ENCODE data around the genes PDRG1 and TM9SF4.

GRCh38 chr20:30282829-30283272 is 974.6 kb upstream of the DEFB115 start:
- RRBS: no CpG with 5 or more reads among the region's 12 CpGs

DNA sequence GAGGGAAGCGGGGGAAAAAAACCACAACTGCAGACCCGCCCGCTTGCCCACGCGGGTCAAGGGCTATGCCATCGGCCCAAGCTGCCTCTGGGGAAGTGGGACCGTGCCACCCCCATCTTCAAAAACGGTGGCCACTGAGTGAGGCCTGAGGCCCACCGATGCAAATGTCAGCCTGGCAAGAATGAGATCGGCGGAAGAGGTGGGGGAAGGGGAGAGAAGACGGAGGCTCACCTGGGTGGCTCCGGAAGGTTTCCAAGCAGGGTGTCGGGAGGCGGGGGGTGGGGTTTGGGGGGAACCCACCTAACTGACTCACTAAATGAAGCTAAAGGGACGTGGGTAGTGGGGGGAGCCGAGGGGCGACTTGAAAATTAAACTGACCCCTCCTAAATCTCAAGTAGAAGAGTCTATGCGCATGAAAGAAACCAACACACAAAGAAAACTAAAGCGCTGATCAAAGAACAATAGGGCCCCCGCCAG is 757.4 kb upstream of the DEFB115 start:
- RRBS: no CpG with 5 or more reads among the region's 21 CpGs

DNA sequence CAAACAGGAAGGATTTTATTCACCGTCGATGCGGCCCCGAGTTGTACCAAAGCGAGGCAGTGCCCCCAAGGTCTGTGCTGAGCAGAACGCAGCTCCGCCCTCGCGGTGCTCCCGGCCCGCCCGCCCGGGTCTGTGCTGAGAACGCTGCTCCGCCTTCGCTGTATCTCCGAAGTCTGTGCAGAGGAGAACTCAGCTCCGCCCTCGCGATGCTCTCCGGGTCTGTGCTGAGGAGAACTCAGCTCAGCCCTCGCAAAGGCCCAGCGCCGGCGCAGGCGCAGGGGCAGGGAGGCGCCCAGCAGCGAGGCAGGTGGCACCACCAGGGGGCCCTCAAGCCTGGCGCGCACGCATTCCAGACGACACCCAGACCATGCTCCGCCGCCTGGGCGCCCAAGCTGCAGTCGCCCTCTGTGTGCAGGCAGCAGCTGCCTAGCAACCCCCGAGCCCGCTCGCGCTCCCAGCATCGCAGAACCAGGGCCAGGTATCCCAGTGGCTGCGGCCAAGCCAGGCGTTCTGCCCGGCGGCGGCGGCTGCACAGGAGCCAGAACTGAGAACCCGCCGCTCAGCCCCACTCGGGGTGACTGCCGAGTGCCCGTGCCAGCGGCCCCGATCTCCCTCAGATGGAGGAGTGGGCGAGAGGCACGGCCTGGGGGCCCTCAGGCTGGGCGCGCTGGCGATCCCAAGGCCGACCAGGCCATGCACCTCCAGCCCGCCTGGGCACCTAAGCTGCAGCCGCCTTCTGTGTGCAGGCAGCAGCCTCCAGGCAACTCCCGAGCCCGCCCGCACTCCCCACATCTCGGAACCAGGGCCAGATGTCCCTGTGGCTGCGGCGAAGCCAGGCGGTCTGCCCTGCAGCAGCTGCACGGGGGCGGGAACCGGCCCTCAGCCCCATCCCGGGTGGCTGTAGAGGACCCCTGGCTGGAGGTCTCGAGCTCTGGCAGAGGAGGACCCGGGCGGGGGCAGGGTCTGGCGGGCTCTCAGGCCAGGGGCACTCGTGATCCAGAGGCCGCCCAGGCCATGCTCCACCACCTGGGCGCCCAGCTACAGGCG is 672.0 kb upstream of the DEFB115 start:
- RRBS: no CpG with 5 or more reads among the region's 81 CpGs

GRCh38 chr20:31475518-31475925 is 434 bp downstream of the REM1 start:
- RRBS: 19% methylated on average over 7 of the region's 22 CpGs

- RRBS: no CpG with 5 or more reads among the region's 4 CpGs
Measured at GRCh38 chr20:31475942-31476339, 853 bp downstream of the REM1 start.

GRCh38 chr20:31546627-31546998 is 566 bp upstream of the MCTS2 start:
- RRBS: no CpG with 5 or more reads among the region's 13 CpGs

- RRBS: no CpG with 5 or more reads among the region's 7 CpGs
Measured at GRCh38 chr20:31594255-31594689, 10.8 kb upstream of the ID1 start.

- RRBS: no CpG with 5 or more reads among the region's 5 CpGs
Measured at GRCh38 chr20:31691530-31692490, 30.9 kb downstream of the BCL2L1 start.

GRCh38 chr20:31705622-31706422 is 16.8 kb downstream of the BCL2L1 start:
- RRBS: no CpG with 5 or more reads among the region's 3 CpGs

GRCh38 chr20:31712497-31713046 is 10.1 kb downstream of the BCL2L1 start:
- RRBS: no CpG with 5 or more reads among the region's 6 CpGs

DNA sequence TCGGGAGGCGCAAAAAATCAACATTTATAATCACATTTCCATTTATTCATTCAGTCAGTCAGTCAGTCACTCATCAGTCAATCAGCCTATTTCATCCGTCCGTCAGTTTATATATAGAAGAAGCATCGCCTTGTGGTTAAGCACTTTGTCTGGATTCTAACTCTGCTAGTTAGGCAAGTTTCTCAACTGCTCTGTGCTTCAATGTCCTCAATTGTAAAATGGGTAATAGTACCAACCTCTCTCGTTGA is 1.3 kb upstream of the BCL2L1 start:
- RRBS: no CpG with 5 or more reads among the region's 6 CpGs

- RRBS: no CpG with 5 or more reads among the region's 2 CpGs
Measured at GRCh38 chr20:31745441-31746454, 6.7 kb downstream of the TPX2 start.

GRCh38 chr20:31951073-31952407 is at the start of gene PDRG1:
Gene PDRG1, minus strand, starts transcription at chr20:31952046.
- RRBS: 6% methylated on average over 20 of the region's 71 CpGs

DNA sequence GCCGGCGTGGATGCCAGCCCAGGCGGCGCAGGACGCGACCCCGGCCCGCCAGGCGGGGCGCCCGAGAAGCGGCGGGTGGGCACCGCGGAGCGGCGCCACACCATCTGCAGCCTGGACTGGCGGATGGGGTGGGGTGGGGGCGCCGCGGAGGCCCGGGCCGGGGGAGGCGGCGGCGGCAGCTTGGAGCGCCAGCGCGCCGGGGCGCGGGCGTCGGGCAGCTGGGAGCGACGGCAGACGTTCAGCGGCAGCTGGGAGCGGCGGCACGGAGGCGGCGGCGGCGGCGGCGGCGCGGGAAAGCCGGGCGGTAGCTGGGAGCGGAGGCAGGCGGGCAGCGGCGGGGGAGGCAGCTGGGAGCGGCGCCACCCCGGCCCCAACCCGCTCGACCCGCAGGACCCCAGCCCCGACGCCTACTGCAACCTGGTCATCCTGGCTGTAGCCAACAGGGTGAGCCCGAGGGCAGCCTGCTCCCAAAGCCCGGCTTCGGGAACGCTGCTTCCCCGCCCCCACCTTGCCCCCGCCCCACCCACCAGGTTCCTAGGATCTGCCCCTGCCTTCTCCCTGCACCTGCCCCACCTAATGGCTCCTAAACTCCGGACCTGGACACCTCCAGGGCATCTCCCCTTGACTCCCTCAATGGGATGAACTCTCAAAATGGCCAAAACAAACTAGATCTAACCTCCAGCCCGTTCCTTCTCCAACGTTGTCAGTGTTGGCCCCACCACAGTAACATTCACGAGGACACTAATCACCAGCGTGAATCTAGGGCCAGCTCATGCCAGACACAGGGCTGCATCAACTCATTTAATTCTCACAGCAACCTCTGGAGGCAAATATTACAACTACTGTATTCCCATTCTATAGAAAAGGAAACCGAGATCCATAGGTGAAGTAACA is 9.0 kb downstream of the CCM2L start:
- RRBS: 4% methylated on average over 50 of the region's 75 CpGs

DNA sequence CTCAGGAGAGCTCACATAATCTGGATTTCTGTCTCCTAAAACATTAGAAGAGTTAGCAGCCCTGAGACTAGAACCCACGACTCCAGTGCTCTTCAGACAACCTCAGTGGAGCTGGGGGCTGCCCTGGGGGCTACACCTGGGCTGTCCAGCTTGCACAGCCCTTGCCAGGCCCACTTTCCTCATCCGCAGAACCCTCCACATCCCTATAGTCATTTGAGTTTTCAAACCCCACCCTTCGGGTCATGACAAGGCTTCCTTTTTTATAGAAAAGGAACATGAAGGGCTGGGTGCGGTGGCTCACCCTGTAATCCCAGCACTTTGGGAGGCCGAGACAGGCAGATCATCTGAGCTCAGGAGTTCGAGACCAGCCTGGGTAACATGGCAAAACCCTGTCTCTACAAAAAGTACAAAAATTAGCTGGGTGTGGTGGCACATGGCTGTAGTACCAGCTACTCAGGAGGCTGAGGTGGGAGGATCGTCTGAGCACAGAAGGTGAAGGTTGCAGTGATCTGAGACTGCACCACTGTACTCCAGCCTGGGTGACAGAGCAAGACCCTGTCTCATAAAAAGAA is 5.1 kb downstream of the HCK start:
- RRBS: no CpG with 5 or more reads among the region's 7 CpGs

DNA sequence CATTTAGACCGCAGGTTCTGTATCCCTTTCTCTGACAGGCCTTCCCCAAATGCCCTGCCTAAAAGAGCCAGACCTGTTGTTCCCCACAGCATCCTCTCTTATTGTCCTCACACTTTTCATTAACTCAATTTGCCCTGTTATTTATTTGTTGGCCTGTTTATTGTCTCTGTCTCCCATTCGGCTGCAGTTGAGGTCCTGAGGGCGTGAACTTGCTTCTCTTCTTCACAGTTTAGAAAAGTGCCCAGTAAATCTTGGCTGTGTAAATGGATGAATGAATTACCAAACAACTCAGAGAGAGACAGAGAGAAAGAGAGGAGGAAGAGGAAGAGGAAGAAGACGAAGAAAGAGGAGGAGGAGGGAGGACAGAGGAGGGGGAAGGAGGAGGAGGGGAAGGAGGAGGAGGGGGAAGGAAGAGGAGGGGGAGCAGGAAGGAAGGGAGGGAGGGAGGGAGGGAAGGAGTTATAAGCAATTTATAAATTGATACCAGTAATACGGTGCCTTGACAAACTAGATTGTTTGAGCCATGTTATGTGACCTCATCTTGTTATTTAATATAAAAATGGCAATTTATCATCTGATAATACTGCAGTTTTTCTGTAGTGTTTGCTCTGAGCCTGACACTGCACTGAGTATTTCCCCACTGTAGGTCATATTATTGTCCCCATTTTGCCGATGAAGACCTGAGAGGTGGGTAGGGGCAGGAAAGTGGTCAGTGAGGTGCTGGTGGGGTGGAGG is 18.7 kb downstream of the HCK start:
- RRBS: no CpG with 5 or more reads among the region's 6 CpGs

- RRBS: 9% methylated on average over 2 of the region's 26 CpGs
Measured at GRCh38 chr20:32109271-32109869, at the start of gene TM9SF4. Gene TM9SF4, plus strand, starts transcription at chr20:32109714.

GRCh38 chr20:32190839-32191517 is 16.6 kb downstream of the PLAGL2 start:
- RRBS: no CpG with 5 or more reads among the region's 6 CpGs

DNA sequence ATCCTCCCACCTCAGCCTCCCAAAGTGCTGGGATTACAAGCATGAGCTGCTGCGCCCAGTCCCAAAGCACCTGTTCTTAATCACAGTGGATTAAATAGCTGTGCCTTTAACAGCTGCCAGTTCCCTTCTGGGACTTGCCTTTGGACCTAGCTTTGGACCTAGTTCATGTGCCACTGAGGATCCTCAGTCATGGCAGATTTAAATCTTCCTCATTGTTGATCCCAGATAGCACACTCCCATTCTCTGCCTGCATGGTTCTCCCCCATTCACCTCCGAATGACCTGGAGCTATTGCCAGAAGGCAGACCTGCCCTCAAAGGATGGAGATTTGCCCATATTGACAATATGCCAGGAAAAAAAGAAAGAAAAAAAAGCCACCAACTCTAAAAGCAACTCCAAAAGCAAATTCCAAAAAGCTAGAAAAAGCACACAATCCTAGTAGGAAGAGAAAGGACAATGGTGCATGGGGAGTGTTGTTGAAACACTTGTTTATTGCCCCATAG is 10.7 kb downstream of the POFUT1 start:
- RRBS: no CpG with 5 or more reads among the region's 2 CpGs

DNA sequence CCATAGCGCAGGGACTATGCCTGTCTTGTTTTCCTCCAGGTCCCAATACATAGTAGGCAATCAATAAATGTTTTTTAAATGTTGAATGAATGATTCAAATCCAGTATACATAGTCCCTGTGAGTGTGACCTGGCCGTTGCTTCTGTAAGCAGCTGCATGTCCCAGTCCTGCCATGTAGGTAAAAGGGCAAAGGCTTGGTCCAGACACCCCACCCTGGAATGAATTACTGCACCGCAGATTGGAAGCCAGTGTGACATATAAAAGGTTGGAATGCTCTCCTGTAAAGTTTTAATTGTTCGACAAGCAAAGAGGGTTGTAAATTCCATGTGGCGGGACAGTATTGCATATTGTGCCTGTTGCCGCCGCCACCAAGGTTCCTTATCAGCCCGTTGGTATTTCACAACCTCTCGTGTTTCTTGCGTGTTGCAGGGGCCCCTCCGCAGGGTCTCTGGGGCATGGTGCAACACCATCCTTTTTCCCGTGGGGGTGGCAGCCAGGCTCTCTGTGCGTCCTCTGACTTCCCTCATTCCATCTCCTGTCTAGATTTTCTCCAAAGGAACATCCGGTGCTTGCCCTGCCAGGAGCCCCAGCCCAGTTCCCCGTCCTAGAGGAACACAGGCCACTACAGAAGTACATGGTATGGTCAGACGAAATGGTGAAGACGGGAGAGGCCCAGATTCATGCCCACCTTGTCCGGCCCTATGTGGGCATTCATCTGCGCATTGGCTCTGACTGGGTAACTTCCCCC is 20.2 kb downstream of the POFUT1 start:
- RRBS: no CpG with 5 or more reads among the region's 19 CpGs

Data from OVCAR3 (cell line).